Cerebral cortex (tissue), 2 donors: ENCODE measurements around a stretch of chr17.

GRCh38 chr17:6756292-6756926 is 563 bp downstream of the XAF1 start:
- PRO-cap, 2 experiments = no peak in any of the 2 experiments

DNA sequence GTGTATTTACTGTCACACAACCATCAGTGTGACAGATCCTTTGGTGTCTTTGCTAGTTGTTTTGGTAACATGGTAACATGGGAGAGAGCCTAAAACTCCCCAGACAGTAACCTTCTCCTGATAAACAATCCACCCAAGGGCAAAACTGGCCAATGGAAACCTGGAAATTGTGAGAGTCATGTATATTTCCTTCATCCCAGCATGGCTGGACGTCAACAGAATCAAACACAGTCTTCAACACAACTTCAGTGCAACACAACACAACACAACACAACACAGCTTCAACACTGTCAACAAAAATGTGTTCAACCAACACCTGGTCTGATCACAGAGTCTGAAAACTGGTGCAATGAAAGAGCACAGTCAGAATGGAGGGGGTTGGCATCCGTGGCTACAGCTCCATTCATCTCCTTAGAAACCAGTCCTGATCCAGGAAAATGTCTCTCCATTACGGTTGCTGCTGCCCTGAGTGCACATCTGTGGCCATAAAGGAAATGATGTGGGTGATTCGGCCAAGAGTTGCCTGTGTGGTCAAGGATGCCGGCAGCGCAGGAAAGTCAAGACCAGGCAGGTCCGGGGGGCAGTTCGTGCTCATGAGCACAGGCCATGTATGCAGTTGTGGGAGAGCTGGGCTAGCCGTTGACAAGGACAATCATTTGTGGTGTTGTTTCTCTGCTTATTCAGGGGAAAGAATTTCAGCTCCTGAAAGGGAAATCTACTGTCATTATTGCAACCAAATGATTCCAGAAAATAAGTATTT is 5.8 kb downstream of the XAF1 start:
- PRO-cap, 2 experiments = no peak in any of the 2 experiments

DNA sequence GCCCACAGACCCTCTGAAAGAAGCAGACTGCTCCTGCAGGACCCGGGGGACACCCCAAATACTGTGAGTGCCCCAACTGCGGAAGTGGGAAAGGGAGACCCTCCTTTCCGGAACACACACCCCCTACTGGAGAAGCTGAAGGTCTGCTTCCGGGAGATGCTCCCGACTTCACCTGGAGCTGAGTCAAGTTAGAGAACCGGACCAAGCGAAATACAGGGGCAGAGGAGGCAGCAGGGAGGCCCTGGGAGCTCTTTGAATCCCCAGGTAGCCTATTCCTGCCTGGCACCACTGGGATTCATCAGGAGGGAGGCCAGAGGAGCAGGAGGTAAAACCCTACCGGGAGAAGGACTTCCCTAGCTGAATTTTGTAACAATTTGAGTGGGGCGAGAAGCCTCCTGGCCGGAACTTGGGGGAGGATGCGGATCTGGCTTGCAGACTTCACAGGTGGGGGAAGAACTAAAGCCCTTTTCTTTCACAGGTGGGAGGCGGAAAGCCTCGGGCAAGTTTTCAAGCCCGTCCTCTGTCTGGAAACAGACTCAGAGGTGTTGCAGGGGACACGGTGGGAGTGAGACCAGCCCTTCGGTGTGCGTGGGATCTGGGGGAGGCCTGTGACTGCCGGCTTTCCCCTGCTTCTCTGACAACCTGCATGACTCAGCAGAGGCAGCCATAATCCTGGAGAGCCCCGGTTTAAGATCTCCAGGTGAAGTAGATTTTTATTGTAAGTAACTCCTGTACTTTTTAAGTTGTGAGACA is 22.4 kb upstream of the TEKT1 start:
- PRO-cap, 2 experiments = no peak in any of the 2 experiments

- PRO-cap, 2 experiments = no peak in any of the 2 experiments
These were observed 82.1 kb upstream of the ALOX12 start for GRCh38 chr17:6913545-6914374.

DNA sequence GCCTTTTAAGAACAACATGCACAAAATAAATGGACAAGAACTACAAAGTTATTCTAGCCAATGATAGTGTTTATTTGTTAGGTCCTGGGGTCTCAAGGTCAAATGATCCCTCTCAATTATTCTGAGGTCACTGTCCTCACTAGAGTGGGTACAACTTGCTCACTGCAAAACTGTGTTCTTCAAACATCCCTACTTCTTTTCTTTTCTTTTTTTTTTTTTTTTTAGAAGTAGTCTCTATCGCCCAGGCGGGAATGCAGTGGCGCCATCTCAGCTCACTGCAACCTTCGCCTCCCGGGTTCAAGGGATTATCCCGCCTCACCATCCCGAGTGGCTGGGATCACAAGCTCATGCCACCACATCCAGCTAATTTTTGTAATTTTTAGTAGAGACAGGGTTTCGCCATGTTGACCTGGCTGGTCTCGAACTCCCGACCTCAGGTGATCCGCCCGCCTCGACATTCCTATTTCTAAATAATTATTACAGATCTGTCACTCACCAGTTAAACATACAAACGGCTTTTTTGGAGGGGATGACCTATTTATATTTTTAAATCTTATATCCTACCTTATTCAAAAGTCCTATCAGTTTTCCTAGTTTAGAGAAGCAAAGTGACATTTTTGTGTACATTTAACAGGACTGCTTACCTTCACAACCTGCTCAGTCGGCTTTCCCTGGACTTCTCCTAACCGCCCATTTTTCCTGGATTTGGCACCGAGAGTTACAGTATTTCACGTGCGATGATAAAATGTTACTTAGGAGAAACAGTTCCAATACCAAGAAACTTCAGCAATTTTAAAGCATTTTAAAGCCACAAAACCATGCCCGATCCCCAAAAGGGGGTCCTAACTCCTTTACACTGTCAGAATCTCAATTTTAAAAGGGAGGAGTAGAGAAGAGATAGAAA is 913 bp upstream of the RNASEK start:
- PRO-cap, 2 experiments = no peak in any of the 2 experiments

GRCh38 chr17:7058783-7059410 is 15.0 kb upstream of the SLC16A11 start:
- PRO-cap, 2 experiments = no peak in any of the 2 experiments

- PRO-cap, 2 experiments = no peak in any of the 2 experiments
These were observed 4.5 kb downstream of the CLEC10A start for GRCh38 chr17:7075524-7075903.

DNA sequence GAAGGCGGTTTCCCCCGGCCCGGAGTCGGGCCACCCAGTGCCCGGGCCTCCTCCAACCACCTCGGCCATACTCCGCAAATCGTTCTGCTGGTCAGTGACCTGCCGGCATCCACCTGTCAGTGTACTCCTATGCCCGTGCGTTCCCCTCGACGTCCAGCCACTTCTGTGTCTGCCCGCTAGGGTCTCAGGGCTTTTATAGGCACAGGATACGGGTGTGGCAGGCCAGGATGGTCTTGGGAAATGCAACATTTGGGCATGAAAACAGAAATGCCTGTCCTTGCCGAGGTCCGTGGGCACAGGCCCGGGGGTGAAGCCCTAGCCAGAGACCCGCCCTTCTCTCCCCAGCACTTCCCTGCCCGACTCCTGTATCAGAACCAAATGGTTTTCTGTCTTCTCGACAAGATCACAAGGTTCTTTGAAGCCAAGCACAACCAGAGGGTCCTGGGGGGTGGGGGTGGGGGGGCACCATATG is 19.4 kb upstream of the ASGR2 start:
- PRO-cap, 2 experiments = no peak in any of the 2 experiments

DNA sequence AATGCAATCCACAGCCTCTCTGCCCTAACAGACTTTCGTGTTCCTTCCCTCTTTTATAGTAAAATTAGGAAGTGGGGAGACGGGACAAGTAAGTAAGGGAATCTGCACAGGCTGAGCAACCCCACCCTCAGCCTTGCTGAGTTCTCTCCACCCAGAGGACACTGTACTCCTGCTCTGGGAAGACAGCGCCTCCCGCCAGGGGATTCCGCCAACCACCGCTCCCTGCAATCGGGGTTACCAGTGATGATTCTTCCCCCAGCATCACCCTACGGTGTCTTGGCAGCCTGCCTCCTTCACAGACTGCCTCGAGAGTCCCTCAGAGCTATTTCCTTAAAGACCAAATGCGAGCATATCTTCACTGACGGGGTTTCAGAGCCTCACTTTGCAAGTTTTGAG is 22.6 kb upstream of the ASGR2 start:
- PRO-cap, 2 experiments = no peak in any of the 2 experiments

- PRO-cap, 2 experiments = peak in 1 of 2 experiments; most common plus-strand start chr17:7177595 (in 1); most common minus-strand start chr17:7177559 (in 1)
These were observed 1.9 kb downstream of the ASGR1 start for GRCh38 chr17:7177131-7177906.

- PRO-cap, 2 experiments = no peak in any of the 2 experiments
These were observed 9.3 kb downstream of the DLG4 start for GRCh38 chr17:7207937-7208619.

DNA sequence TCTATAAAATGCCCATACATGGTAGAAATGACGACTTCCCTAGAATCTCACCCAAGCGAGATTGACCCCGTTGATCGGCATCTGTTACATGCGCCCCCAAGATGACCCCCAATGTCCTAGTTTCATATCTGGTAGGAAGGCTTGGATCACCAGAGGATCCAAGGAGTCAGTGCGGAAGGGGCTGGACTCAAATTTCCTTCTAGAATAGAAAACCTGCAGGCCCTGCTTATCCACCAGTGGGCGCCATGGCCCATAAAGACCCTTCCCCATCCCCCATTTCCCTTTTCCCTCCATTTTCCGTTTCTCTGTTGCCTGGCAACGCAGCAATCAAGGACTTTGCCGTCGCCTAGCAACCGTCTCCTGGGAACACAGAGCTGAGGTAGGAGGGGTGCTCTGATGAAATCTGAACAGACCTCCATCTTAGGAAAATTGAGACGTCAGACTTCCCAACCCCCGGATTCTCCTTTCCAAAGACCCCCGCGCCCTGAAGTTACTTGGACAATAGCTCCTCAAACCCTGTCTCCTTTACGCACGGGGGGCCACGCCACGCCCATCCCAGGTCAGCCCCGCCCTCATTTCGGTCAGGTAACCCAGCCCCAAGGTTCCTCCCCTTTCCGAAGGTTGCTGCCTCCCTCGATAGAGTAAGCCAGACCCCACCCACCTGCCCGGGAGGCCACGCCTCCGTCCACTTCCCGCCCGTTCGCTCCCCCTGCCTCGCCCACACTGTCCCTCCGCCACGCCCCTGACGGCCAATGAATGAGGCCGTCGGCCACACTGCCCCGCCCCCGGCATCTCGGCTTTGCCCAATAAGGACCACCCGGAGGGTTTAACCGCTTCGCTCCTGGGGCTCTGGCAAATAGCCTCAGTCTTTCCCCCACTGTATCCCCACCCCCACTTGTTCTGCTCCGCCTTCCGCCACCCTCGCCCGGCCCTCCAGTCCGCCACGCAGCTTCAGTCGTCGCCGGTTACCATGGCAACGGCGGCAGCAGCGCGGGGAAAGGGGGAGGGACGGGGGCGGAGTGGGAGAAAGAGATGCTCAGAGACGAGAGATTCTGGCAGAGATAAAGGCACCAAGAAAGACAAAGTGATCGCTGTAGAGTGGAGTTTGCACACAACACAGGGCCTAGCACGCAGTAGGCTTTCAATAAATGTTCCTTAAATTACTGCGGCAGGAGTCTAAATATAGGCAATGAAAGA is 3.3 kb downstream of the DLG4 start:
- PRO-cap, 2 experiments = peak in 1 of 2 experiments; most common plus-strand start position 918 of the sequence (in 1); most common minus-strand start position 663 of the sequence (in 1)

DNA sequence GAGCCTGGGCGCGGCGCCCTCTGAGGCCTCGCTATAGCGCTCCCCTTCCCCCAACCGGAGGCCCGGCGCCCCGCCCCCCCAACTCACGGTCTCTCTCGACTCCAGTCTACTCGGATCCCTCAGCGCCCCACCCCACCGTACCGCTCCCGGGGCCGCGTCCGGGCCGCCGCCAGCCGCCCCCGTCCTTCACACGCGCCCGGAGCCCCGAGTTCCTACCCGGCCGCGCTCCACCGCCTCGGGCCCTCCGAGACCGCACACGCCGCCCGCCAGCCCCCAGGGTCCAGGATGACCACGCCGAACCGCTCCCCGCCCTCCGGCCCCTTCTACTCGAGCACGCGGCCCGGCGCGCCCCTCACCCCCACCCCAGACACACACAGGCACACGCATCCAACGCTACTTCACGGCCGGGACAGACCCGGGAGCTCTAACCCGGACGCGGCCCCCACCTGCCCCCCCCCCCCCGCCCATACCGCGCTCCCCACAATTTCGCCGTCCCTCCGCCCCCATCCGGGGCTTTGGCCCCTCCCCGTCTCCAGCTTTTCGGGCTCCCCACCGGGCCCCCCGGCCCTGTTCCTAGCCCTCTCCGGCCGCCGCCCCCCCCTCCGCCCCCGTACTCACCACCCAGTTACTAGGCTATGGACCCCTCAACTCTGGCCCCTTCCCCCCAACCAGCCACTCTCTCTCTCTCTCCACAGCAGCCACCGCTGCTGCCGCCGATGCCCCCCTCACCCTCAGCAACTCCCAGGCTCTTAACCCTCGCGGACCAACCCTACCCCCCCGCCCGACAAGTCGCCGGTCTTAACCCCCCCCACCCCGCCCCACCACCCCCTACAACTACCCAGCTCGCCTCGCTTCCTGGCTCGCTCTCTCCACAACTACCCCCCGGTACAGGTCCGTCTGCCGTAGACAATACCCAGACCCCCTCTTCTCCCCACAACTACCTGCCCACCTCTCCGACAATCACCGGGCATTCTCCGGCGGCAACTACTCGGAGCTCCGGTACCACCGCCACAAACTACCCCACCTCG is 1.1 kb downstream of the PHF23 start:
- PRO-cap, 2 experiments = peak in 1 of 2 experiments; most common plus-strand start position 104 of the sequence (in 1); most common minus-strand start position 723 of the sequence (in 1)

GRCh38 chr17:7263768-7264157 is 1.5 kb upstream of the CLDN7 start:
- PRO-cap, 2 experiments = no peak in any of the 2 experiments

GRCh38 chr17:7266089-7266389 is 3.8 kb upstream of the CLDN7 start:
- PRO-cap, 2 experiments = no peak in any of the 2 experiments

DNA sequence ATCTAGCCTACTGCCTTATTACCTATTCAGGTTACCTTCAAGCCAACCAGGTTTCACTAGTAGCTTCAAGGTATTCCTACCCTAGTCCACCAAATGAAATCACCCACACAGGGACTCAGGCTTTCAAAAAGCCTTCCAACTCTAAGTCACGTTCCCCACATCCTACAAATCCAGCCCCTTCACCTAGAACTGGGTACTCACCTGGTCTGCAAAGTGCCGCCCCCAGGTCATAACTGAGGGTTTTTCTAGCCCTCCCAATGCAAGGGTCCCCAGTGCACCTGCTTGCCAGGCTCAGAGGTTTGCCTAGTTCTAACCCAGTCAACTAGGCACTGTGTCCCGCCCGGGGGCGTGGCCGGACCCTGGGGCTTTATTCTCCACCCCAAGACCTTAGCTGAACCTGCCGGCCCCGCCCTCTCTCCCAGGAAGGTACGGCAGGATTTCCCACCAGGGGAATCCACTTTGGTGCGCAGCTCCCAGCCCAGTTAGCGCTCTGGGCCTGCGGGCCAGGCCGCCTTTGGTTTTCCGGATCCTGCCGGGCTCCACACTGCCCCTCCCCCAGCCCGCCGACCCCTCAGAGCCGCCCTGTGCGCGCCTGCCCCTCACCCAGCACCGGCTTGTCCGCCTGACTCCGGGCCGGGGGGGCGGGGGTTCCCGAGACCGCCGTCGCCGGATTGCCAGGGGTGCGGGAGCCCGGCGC is 664 bp downstream of the YBX2 start:
- PRO-cap, 2 experiments = no peak in any of the 2 experiments

- PRO-cap, 2 experiments = no peak in any of the 2 experiments
These were observed 907 bp upstream of the YBX2 start for GRCh38 chr17:7295275-7295816.

- PRO-cap, 2 experiments = no peak in any of the 2 experiments
These were observed 3.5 kb downstream of the GPS2 start for GRCh38 chr17:7311339-7312319.

DNA sequence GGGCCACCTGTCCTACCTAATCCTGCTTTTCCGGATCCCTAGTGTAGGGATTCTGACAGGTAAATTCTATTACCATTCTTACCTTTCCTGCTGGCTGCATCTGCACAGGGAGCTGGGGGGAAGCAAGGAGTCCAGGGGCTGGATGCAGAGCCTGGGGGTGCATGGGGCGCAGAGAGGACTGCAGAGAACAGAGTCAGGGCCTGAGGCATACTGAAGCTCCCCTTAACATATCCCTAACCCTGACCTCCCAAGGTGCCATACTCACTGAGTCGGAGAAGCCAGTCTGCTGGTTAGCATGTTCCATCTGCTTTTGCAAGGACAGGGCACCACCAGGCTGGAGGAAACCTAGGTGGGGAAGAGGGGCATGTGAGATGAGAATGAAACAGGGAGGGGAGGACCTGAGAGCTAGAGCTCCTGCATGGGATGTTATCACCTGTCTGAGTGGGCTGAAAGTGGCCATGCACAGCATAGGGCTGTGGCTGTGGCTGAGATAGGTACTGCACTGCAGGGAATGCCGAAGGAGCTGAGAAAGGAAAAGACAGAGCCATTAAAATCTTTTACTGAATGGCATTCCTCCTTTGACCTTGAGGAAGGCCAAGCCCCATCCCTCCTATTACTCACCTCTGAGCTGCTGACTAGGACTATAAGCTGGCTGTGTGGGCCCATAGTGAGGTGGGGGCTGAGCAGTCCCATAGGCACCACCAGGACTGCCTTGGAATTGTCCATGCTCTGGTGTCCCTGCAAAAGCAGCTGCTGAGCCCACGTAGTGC is 2.0 kb downstream of the GPS2 start:
- PRO-cap, 2 experiments = no peak in any of the 2 experiments

GRCh38 chr17:7313717-7314288 is 1.4 kb downstream of the GPS2 start:
- PRO-cap, 2 experiments = no peak in any of the 2 experiments